Cardiac muscle cell (in vitro differentiated cells and primary cell): Measurements from ENCODE around the gene SERPINB11.

DNA sequence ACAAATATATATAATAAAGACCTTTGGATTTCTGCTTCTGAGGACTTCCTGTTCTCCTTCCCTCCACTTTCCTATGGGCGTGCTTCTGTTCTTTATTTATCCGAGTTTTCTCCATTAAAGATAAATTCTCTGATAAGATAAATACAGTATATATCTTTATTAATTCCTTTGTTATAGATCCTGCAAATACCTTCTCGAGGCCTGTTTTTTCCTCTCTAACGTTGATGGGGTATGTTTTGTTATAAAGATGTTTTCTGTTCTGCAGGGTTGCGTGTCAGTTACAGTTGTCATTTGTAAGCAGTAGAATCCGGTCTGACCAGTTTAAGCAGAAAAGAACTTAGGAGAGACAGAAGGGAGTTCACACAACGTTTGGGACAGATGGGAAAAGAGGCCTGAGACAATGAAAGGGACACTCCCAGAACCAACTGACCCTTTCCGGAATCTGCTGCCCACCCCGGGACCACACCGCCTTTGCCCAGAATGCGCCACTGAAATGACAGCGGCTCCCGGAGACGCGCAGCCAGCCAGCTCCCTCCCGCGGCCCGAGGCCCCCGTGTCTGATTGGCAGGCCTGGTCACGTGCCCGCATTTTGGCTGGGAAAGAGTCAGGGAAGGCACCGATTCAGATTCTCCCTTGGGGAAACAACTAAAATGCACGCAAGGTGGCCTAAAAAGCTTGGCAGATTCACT is 244.7 kb downstream of the BCL2 start:
- RAMPAGE, long total RNA: no peak
- RRBS: 6% methylated on average over 5 of the region's 23 CpGs

GRCh38 chr18:63158943-63159619 is 160.5 kb downstream of the BCL2 start:
- RAMPAGE, long total RNA: no peak
- RRBS: no CpG with 5 or more reads among the region's 8 CpGs

DNA sequence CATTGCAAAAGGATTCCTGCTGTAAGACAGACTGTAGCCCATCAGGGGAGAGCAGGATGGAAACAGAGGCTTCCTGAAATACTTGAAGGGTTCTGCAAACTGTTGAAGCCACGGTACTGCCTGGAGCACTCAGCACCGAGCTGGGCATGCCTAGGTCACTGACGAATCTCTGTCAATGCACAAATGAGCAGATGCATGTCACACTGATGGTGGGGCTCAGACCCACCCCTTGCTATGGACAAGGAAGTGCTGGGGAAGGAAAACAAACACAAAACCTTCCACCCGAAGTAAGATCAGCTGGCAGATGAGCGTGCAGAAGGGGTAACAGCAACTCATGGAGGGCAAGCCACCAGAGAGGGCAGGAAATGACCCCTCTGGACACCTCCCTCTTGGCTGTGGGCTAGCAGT is 136.7 kb downstream of the BCL2 start:
- RAMPAGE, long total RNA: no peak
- RRBS: no CpG with 5 or more reads among the region's 5 CpGs

GRCh38 chr18:63190022-63190535 is 129.5 kb downstream of the BCL2 start:
- RAMPAGE, long total RNA: no peak
- RRBS: no CpG with 5 or more reads among the region's 3 CpGs

DNA sequence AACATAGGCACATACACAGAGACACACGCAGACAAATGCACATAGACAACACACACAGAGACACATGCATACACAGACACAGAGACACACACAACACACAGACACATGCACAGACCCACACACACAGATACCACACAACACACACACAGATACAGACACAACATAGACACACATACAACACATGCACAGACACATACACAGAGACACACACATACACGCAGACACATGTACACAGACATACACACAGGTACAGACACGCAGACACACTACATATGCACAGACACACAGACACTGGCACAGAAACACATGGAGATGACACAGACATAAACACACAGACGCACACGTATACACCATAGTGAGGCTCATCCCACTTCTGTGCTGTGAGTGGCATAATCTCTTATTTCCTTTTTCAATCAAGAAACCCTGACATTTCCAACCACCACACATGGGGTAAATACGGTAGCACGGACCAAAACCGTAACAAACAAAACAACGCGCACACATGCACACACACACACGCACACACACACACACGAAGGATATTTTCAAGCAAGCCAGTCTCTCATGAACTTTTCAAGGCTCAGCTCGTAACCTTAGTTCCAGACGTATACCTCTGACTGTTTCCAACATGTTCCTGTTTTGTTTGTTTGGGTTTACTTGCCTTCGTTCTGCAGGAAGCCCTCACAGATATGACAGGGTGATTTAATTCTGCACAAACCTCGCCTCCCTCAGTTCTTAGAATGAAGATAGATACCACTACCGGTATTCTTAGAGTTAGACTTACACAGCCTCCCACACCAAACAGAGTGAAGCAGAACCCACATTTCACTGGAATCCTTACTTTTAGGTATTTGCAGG is 119.9 kb downstream of the BCL2 start:
- RAMPAGE, long total RNA: no peak
- RRBS: no CpG with 5 or more reads among the region's 17 CpGs

- RAMPAGE, long total RNA: no peak
- RRBS: no CpG with 5 or more reads among the region's 7 CpGs
Measured at GRCh38 chr18:63216867-63217526, 102.6 kb downstream of the BCL2 start.

DNA sequence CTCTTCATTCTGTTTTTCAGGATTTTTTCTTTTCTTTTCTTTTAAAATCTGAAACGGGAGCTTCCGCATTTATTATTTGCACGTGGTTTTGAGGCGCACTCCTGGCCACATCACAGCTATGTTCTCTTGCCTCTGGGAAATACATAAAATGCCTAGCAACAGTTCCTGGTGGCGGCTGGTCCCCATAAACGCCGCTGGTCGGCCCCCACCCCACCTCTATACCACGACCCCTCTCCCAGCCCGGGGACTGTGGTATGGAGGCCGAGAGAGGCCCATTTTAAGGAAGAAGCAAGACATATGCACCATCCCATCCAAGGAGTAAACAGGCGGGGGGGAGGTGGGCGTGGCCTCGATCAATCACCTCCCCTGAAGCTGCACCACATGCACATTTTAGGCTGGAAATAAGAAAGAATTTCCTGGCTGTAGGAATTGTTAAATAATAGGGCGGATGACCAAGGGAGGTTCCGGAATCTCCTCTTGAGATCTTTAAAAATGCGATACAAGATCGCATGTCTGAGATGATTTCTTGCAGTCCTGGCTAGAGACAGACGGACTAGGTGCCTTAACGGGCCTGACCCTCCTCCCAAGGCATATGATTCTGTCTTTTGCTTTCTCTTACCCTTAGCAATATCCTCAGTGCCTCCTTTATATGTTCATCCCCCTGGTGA is 82.5 kb downstream of the BCL2 start:
- RAMPAGE, long total RNA: no peak
- RRBS: no CpG with 5 or more reads among the region's 20 CpGs

DNA sequence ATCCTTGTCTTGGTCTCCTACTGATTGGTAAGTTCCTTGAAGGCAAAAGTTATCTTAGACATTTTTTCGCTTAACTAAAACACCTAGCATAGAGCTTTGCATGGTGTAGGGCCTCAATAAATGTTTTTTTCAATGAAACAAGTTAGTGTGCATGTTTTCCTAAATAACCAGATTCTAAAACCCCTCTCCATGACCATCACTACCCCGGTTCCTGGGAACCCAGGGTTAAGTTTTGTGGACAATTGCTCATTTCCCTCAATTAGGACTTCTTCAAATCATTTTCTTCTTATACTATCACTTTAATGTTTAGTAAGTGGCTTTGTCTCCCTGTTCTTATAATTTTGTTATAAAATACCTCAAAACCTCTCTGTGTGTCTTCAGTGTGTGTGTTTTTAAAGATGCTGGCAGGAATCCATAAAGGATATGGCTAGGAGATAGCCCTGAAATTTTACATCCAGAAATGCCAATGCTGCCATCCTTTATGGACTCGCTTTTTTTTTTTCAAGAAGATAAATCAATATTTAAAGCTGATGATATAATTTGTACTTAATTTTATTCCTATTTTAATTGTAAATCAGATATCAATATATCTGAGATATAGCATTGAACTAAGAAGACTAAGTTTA is 8.9 kb downstream of the BCL2 start:
- RAMPAGE, long total RNA: no peak
- RRBS: no CpG with 5 or more reads among the region's 3 CpGs

DNA sequence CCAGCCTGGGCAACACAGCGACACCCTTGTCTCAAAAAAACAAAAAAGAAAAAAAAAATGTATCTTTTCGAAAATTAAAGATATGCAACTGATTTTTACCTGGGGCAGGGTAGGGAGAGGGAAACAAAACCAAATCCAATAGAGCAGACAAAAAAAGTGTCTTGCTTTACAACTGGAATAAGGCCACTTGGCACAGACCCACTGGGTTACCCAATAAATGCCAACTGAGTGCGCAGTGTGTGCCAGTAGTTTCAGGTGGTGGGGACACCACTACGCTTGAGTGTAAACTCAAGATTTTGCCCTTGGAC is 16.4 kb downstream of the VPS4B start:
- RAMPAGE, long total RNA: no peak
- RRBS: no CpG with 5 or more reads among the region's 4 CpGs

- RAMPAGE, long total RNA: no peak
- RRBS: no CpG with 5 or more reads among the region's 1 CpG
Measured at GRCh38 chr18:63552848-63553309, 10.7 kb downstream of the SERPINB12 start.

DNA sequence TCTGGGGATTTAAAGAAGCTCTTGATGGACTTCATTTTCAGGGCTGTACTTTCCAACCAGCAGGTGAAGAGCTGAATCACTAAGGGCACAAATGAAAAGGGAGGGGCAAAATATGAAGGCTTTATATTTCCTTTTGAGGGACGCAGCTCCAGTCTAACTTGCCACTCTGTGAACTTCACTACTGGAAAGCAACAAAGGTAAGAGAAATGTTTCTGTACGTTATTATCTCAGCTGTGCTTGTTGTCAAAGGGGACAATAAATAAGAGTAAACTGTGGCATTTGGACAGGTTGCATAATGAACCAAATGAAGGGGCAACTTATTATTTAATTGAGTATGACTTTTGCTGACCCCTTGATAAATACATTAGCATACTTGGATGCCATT is at the start of gene SERPINB11:
TSS of gene SERPINB11 (plus strand) at position 151 of the 385 bp plus-strand sequence.
- RAMPAGE, long total RNA: no peak
- RRBS: no CpG with 5 or more reads among the region's 2 CpGs

GRCh38 chr18:63935903-63936546 is 13.1 kb upstream of the HMSD start:
- RAMPAGE, long total RNA: no peak
- RRBS: 3% methylated on average over 9 of the region's 28 CpGs

GRCh38 chr18:66558720-66559090 is 45.2 kb downstream of the CDH19 start:
- RAMPAGE, long total RNA: no peak
- RRBS: no CpG with 5 or more reads among the region's 5 CpGs

- RAMPAGE, long total RNA: no peak
- RRBS: no CpG with 5 or more reads among the region's 2 CpGs
Measured at GRCh38 chr18:68984285-68984638, 186.4 kb downstream of the CCDC102B start.

GRCh38 chr18:69885647-69886486 is 61.8 kb downstream of the CD226 start:
- RAMPAGE, long total RNA: no peak
- RRBS: no CpG with 5 or more reads among the region's 21 CpGs

DNA sequence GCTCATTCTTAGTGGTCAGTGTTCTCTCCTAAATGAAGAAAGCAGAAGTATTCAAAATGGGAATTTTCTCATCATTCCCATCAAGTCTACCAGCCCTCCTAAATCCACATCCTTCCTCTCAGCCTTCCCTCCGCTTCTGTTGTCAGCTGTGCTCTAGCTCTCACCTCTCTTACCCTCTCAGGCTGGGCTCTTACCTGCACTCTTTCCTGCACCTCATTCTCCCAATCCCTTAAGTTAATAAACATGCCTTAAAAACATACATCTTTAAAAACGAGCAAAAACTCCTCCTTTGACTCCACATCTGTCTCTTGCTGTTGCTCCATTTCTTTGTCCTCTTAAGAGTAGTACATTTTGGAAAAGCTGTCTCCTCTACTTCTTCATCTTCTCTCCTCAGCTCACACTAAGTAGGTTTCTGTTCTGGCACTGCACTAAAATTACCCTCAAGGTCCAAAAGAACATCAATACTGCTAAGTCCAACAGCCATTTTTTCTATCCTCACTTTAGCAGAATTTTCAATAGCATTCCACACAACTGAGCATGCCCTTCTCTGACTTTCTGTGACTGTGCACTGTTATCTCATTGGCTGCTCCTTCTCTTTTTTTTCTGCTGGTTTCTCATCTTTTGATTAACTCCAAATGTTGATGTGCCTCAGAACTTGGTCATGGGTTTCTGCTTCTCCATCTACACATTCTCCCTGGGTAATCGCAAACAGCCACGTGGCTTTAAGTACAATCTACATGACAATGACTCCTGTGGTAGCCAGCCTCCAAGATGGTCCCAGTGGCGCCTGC is 74.7 kb upstream of the CD226 start:
- RAMPAGE, long total RNA: no peak
- RRBS: no CpG with 5 or more reads among the region's 5 CpGs

DNA sequence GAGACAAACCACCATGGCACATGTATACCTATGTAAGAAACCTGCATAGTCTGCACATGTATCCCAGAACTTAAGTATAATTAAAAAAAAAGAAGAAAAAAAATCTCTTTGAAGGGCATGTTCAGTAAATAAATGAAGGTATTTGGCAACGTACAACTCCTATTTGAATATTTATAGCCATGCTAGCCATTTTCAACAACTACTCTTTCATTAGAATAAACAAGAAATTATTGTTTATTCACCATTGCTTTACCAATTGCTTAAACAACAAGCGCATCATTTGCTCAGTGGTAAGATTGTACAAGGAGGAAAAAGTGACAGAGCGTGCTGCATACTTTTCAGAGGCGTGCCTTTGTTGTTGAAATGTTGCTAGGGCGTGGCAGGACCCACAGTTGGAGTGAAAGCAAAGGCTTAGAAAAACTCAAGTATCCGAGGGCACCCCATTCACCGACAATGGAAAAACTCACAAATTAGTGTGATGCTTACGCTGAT is 37.5 kb upstream of the RTTN start:
- RAMPAGE, long total RNA: no peak
- RRBS: no CpG with 5 or more reads among the region's 8 CpGs

DNA sequence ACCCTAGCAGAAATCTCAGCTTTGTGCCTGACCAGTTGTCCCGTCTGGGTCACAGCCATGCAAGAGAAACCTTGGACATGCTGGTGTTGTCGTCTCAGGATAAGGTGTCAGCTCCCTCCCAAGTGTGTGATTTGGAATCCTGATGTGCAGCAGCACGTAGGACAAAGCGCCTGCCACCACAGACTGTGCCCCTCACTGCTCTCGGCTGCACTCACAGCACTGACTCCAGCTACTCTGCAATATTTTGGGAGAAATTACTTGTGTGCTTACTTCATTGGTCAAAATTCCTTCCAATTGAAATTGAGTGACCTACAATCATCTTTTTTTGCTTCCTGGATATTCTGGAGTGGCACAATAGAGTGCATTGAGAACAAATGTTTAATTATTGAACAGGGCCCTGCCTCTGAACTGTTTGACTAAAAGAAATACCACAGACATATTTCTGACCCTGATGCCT is 352.4 kb downstream of the SOCS6 start:
- RAMPAGE, long total RNA: no peak
- RRBS: no CpG with 5 or more reads among the region's 5 CpGs

GRCh38 chr18:71578758-71579083 is 965.4 kb downstream of the CBLN2 start:
- RAMPAGE, long total RNA: no peak
- RRBS: 83% methylated on average over 5 of the region's 7 CpGs

- RAMPAGE, long total RNA: no peak
- RRBS: no CpG with 5 or more reads among the region's 12 CpGs
Measured at GRCh38 chr18:74228729-74229374, 62.9 kb downstream of the CYB5A start.